Epidermal melanocyte (primary cell): ENCODE measurements around the gene CCNC.

DNA sequence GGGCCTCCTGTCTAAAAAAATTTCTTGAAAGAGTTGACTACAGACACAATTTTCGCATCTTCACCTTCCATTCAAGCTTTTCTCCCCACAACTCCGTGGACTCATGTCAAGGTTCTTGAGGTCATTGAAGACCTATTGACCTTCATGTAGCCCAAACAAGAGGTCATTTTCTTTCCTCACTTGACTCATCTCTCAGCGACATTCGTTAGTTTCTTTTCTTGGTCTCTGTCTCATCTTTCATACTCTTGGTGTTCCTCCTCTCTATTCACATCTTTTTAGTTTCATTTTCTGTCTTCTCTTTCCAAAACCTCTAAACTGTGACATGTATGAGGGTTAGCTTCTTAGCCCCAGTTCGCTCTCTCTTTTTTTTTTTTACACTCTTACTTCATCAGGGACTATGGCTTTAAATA is 128.5 kb upstream of the BACH2 start:
- RRBS = no CpG with 5 or more reads among the region's 5 CpGs

GRCh38 chr6:90701242-90701700 is 114.4 kb upstream of the MAP3K7 start:
- RRBS = no CpG with 5 or more reads among the region's 5 CpGs

DNA sequence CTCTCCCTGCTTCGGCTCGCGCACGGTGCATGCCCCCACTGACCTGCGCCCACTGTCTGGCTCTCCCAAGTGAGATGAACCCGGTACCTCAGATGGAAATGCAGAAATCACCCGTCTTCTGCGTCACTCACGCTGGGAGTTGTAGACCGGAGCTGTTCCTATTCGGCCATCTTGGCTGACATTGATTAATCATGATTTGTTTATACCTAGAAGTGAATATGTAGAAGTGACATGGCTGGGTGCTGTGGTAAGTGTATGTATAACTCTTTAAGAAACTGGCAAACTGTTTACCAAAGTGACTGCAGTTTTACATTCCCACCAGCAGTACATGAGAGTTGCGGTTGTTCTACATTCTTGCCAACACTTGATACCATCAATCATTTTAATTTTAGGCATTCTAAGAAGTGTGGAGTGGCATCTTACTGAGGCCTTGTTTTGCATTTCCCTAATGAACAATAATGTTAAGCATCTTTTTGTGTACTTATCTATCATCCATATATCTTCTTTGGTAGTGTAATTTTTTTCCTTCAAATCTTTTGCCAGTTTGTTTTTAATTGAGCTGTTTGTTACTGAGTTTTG is 466.2 kb upstream of the MAP3K7 start:
- RRBS = no CpG with 5 or more reads among the region's 12 CpGs

DNA sequence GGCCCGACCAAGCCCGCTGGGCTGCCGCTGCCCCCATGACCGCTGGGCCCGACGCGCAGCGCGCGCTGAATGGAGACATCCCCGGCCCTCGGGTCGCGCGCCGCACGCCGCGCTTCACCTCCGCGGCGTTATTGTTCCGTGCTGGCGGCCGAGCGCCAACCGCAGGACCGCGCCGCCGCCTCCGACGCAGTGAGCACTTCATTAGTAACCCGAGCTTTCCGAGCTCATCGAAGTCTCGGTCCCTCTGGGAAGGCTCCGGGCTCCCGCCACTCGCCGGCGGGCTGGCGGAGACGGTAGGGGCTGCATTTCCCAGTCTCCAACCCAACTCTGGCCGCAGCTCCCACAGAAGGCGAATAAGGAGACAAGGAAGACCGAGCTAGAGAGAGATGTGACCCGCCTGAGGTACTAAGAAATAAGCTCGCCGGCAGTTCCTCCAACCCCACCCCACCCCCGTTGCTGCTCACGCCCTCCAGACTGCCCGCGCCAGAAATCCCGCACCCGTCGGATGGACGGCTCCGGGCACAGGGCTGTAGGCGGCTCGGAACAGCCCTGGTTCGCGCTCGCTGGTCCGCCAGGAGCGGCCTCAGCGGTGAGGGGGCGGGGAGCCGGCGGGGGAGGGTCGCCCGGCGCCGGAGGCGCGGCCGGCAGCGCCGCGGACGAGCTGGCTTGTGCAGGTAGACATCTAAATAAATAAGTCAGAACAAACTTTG is 686 bp downstream of the EPHA7 start:
- RRBS = 2% methylated on average over 13 of the region's 81 CpGs

DNA sequence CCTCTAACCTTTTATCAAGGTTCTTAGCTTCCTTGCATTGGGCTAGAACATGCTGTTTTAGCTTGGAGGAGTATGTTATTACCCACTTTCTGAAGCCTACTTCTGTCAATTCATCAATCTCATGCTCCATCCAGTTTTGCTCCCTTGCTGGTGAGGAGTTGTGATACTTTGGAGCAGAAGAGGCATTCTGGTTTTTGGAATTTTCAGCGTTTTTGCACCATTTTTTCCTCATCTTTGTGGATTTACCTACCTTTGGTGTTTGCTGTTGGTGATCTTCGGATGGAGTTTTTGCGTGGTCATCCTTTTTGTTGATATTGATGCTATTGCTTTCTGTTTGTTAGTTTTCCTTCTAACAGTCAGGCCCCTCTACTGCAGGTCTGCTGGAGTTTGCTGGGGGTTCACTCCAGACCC is 793.0 kb upstream of the MANEA start:
- RRBS = no CpG with 5 or more reads among the region's 3 CpGs

DNA sequence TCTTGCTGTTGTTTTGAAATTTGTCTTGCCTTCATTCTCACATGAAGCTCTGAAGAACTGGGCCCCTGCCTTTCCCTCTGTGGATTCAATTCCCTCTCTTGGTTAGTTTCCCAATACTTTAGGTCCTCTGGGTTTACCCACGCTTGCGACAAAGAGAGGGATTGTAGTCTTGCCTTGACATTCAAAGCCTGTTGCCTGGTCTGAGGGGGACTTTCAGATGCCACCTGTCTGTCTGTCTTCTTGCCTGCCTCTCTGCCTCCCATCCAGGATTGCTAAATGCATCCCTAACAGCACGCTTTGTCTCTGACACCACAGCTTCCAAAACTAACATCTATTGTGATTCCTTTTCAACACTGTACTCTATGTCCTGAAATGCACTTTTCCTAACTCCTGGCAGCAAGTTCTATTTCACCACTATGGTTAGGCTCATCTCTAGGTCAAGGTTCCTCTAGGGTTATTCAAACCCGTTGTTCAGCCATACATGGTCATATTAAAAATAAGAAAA is 25.5 kb upstream of the MANEA start:
- RRBS = no CpG with 5 or more reads among the region's 4 CpGs

- RRBS = no CpG with 5 or more reads among the region's 3 CpGs
Observed at GRCh38 chr6:96575326-96575643, 12.4 kb downstream of the FHL5 start.

DNA sequence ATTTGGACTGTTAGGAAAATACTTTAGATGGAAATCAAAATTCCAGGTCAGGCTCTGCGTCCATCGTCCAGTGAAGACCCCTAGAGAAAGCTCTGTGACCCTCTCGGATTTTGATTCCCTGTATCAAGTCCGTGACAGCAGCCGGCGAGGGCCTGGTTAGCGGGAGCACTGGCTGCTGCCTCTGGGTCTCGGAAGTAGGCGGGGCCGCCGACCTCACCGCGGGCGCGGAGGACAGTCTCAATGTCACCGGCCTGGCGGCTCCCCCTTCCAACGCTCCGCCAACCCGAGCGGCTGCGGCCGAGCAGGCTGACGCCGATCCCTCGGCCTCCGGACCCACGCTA is 460 bp downstream of the NDUFAF4 start:
- RRBS = 2% methylated on average over 17 of the region's 28 CpGs

GRCh38 chr6:98831042-98832292 is 2.9 kb upstream of the POU3F2 start:
- RRBS = 11% methylated on average over 25 of the region's 70 CpGs

DNA sequence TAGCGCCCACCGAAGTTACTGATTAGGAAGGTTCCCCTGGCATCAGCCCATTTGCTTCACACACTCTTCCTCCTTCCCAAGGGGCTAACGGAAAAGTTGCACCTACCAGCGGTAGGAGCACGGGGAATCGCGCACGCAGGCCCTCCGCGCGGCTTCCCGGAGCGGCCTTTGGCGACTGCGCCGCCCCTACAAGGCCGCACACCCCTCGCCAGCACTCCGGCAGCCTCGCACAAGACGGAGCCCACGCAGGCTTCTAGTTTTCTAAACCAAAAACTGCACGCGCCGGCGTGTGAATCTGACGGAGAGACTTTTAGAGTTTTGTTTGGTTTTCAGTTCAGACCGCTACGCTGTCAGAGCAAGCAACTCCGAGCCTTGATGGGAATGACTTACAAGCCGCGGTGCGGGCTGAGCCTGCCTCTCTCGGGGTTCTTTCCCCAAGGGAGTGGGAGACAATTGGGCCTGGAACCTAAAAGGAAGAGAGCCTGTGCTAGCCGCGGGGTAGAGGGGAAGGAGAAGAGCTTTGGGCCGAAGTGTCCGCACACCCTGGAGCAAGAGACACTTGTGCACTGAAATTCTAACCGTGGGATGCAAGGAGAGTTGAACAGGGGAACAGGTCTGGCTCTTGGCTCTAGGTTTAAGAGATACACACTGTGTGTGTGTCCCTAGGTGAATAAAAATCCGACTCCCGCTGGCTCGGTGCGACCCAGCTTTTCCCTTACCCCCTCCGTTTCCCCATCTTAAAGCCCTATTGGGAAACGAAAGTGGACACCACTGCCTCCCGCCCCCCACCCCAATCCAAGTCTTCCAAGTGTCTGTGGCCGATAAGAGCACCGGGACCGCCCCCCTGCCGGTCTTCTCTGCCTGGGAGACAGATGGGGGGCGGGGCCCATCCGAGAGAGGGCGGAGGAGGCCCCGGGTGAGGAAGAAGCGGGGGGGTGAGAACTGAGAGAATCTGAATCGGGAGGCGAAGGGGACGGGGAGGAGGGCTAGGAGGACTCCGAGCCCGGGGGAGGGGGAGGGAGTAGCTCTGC is 652 bp upstream of the POU3F2 start:
- RRBS = 4% methylated on average over 20 of the region's 60 CpGs

- RRBS = no CpG with 5 or more reads among the region's 4 CpGs
Observed at GRCh38 chr6:99410621-99411049, 14.5 kb downstream of the PNISR start.

GRCh38 chr6:99567929-99569062 is at the start of gene CCNC:
CCNC (minus strand) TSS chr6:99568660.
- RRBS = 4% methylated on average over 27 of the region's 73 CpGs

DNA sequence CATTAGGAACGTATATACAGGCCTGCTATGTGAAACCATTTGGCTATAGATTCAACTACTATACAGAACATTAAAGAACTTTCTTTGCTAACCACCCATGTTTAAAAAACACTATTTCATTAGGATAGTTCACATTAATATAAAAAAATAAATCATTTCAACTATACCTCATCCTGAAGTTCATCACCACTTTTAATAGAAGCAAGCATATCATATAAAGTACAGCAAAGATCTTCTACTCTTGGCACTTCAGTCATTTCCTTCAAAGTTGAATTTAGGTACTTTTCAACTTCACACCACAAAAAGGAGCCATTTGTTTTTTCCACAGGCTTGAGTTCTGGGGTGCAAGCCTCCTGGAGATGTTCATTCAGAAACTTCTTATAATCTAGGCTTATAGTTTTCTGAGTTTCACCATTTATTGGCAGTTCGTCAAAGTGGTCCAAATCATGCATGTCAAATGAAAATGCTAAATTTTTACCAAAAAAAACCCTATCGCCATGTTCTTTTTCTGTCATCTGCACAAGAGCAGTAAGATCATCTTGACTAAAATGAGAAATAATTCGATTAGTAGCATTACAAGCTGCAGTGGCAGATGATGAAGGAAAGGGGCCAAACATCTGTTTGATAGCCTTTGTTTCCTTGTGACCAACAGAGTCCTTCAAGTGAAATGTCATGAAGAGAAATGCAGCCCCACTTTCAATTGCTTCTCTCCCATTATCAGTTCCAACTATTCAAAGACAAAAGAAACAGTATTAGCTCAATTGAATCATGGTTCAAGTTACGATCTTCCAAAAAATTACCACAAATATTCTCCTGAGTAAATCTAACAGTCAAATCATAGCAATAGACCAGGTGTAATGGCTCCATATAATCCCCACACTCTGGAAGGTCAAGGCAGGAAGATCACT is 32.9 kb downstream of the ASCC3 start:
- RRBS = no CpG with 5 or more reads among the region's 5 CpGs

DNA sequence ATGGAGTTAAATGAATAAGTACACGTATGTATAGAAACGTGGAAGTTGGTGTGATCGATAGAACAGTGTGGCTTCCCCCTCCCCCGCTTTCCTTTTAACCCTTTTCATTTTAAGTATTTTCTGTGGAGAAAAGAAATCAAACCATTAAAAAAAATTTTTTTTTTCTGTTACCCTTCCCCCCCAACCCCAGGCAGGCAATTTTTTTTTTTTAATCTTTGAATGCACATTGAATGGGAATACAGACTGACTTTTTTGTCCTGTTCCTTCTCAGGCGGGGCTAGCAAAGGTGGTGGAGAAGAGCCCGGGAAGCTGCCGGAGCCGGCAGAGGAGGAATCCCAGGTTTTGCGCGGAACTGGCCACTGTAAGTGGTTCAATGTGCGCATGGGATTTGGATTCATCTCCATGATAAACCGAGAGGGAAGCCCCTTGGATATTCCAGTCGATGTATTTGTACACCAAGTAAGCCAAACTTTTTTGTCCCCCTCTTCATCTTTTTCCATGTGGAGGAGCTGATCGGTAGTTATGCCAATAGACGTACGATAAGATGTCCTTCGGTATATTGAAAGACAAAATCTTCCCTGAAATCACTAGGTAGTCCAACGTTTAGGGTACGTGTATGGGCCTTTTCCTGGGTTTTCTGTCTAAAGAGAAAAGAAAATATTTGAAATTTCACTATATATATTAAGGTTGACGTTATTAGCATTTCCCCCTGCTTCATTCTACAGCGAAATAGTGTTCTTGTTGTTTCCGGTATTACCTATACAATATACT is 1.1 kb downstream of the LIN28B start:
- RRBS = no CpG with 5 or more reads among the region's 22 CpGs

DNA sequence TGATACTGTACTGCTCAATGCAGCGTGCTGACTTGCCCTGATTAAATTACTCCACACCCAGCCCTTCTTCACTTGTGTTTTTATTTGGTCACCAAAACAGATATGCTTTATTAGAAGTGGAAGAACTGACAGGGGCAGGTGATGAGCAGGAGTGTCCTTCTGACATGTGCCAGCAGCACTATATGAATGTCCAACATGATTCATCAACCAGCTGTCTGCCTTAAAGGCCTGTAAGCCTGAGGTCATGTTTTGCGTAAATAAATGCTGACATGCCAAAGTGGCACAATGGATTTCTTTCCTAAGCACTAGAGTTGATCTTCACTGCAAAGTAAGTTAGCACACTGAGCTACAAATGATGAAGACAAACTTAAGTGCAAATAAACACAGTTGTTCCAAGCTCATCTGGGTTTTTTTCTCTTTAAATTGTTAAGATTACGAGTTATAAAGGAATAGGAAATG is 15.3 kb downstream of the POPDC3 start:
- RRBS = no CpG with 5 or more reads among the region's 3 CpGs

- RRBS = no CpG with 5 or more reads among the region's 5 CpGs
Observed at GRCh38 chr6:105301010-105301485, 101.8 kb downstream of the PREP start.

- RRBS = no CpG with 5 or more reads among the region's 6 CpGs
Observed at GRCh38 chr6:105601361-105602014, 198.6 kb upstream of the PREP start.

DNA sequence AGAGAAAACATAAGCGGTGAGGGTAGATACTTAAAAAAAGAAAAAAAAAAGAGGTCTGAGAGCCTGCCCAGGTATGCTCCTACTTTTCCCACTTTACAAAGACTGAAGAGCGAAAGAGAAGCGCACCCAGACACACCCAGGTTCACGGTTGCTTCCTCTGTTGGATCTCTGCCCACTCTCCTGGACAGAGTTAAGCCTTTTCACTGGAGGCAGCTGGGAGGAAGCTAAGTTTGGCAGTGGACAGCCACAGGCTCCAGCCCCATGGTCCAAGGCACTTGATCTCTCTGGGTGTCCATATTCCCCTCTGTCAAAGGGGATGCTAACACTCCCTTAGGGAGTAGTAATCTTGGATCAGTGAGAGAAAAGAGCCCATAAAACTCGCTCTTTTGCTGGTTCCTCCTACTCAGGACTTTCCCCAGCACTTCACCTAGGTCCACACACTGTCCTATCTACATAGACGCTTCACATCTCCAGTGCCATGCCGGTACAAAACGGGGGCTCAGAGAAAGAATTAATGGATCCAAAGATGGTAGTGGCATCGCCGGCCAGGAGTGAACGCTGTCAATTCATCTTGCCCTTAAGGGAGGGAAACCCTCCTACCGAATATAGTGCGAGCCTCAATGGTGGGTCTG is 100.6 kb upstream of the PRDM1 start:
- RRBS = no CpG with 5 or more reads among the region's 13 CpGs

- RRBS = no CpG with 5 or more reads among the region's 21 CpGs
Observed at GRCh38 chr6:106097049-106098375, 11.4 kb downstream of the PRDM1 start.

- RRBS = no CpG with 5 or more reads among the region's 4 CpGs
Observed at GRCh38 chr6:106178636-106179628, 92.8 kb downstream of the PRDM1 start.